ENCODE results near the gene PUDP.

- PRO-cap, result no peak
Measured at GRCh38 chrX:6689771-6690264, 154.9 kb upstream of the VCX3A start.

DNA sequence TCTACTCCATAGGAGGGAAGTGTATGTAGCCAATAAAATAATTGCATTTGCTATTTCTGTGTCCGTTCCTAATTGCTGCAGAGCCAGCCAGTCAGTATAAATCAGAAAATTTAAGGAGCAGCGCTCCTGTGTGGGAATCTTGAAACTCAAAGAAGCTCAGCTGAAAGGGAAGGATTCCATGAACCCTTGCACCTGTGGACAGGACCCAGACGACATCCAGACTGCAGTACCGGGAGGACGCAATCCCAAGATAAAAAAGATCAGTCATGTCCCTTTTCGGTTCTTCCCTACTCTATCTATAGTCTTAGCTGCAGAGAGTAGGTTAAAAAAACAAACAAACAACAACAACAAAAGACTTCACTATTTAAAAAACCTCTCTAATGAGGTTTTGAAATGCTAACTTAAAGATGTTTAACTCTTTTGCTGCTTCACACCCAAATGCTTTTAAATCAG lies 216.0 kb upstream of the STS start:
- PRO-cap, result no peak

- PRO-cap, result no peak
Measured at GRCh38 chrX:7110699-7111314, 36.7 kb upstream of the STS start.

GRCh38 chrX:7147536-7148509 lies at the start of gene PUDP:
Gene PUDP, minus strand, starts transcription at chrX:7148153.
- PRO-cap, result bidirectional peak, plus-strand start at chrX:7147686, minus-strand start at chrX:7147711; bidirectional peak, plus-strand start at chrX:7148323, minus-strand start at chrX:7148187

DNA sequence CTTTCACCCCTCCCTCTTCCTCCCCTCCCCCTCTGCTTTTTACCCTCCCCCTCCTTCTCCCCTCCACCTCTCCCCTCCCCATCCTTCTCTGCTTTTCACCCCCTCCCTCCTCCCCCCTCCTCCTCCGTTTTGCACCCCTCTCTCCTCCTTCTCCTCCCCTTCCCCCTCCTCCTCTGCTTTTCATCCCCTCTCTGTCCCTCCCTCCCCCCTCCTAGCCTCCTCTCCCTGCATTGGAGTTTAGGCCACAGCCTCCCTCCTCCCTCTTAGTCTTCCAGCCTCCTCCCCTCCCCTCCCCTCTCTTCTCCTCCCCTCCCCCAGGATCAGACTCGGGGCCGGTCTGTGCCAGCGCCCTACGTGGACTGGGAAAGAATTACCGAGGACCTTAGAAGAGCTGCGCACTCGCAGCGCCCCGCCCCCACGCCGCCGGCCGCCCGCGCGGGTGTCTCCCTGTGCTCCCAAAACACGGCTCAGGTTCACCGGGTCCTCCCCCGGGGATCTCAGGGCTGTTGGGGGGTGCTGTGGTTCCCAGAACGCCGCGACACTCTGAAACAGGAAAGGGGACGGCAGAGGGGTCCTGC lies 122.4 kb upstream of the TBL1X start:
- PRO-cap, result no peak

GRCh38 chrX:9368324-9368764 lies 96.5 kb upstream of the TBL1X start:
- PRO-cap, result no peak

- PRO-cap, result no peak
Measured at GRCh38 chrX:9662546-9662743, 103.2 kb downstream of the GPR143 start.

DNA sequence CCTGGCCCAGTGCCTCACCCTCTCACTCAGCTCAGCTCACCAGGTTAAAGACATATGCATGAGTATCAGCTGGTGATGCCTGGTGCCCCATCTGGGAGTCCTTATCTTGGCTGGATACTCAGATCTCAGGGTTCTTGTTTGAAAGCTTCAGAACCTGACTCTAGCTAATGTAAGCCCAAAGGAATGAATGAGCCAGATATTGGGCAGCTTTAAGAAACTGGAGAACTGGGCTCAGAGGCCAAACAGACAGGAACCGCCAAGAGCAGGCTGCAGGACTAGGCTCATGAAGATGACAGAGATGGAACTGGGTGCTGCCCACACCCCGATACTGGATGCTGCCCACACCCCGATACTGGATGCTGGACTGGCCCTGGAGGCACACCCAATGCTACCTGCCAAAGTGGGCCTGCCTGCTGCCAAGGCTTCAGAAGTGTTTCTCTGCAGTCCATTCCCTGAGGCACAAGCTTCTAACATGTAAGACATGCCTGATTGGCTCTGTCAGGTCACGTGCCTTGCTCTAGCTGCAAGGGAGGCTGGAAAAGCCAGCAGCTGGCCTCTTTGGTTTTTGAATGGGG lies 43.0 kb downstream of the GPR143 start:
- PRO-cap, result no peak

GRCh38 chrX:9882521-9882992 lies 84.6 kb upstream of the CLDN34 start:
- PRO-cap, result no peak

- PRO-cap, result no peak
Measured at GRCh38 chrX:9909250-9909540, 58.0 kb upstream of the CLDN34 start.

DNA sequence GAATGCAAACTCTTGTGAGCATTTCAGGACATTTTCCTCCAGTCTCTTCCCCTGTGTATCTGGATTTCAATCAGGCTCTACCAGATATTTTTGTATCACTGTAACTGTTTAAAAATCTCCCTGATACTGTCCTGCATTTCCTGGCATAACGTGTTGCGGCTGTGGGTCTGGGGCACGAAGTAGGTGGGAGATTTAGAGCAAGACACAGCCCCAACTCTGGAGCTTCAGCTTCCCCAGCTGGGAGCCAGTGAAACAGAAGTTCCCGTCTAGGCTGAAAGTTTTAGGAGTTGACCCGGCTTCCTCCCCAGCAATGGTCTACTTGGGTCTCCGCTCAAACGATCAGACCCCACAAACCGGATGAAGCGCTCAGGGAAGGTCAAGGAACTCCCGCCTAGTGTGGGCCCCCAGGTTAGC lies 46.9 kb downstream of the CLDN34 start:
- PRO-cap, result no peak

- PRO-cap, result unidirectional peak, plus-strand start at chrX:10015518
Measured at GRCh38 chrX:10015414-10016109, 48.4 kb downstream of the CLDN34 start.

- PRO-cap, result no peak
Measured at GRCh38 chrX:10143376-10144002, 13.3 kb upstream of the CLCN4 start.

- PRO-cap, result no peak
Measured at GRCh38 chrX:10576748-10577599, 43.4 kb downstream of the MID1 start.

- PRO-cap, result no peak
Measured at GRCh38 chrX:10619141-10619496, 1.3 kb downstream of the MID1 start.

DNA sequence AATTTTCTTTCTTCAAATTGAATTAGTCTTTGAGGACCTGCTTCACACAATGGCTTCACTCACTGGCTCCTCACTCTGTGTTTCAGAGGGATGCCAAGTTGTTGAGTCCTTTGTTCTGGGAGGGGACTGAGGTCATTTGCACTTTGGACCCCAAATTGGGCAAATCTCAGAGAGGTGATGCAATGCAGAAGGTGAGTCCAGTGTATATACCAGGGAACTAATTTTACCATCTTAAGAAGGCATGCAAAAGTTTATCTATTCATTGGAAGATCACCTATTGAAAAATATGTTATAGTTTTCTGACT lies 149.9 kb upstream of the MID1 start:
- PRO-cap, result no peak

DNA sequence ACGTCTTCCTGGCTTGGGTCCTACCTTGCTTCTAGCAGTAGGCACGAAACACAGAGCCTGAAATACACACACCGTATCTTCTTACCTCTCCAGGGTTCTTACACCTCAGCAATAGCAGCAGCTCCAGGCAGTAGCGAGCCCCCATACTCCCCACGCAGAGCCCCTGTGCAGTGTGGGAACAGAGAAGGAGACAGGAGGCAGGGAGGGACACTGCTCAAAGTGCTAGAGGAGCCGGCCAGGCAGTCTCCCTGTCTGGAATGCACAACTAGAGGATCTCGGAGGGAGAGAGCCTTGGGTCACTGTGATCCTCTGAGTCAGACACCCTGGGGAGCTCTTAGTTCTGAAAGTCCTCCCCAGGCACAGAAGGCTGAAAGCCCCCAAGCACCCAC lies 15.9 kb downstream of the AMELX start:
- PRO-cap, result no peak

- PRO-cap, result no peak
Measured at GRCh38 chrX:11419043-11419483, 125.8 kb downstream of the AMELX start.

DNA sequence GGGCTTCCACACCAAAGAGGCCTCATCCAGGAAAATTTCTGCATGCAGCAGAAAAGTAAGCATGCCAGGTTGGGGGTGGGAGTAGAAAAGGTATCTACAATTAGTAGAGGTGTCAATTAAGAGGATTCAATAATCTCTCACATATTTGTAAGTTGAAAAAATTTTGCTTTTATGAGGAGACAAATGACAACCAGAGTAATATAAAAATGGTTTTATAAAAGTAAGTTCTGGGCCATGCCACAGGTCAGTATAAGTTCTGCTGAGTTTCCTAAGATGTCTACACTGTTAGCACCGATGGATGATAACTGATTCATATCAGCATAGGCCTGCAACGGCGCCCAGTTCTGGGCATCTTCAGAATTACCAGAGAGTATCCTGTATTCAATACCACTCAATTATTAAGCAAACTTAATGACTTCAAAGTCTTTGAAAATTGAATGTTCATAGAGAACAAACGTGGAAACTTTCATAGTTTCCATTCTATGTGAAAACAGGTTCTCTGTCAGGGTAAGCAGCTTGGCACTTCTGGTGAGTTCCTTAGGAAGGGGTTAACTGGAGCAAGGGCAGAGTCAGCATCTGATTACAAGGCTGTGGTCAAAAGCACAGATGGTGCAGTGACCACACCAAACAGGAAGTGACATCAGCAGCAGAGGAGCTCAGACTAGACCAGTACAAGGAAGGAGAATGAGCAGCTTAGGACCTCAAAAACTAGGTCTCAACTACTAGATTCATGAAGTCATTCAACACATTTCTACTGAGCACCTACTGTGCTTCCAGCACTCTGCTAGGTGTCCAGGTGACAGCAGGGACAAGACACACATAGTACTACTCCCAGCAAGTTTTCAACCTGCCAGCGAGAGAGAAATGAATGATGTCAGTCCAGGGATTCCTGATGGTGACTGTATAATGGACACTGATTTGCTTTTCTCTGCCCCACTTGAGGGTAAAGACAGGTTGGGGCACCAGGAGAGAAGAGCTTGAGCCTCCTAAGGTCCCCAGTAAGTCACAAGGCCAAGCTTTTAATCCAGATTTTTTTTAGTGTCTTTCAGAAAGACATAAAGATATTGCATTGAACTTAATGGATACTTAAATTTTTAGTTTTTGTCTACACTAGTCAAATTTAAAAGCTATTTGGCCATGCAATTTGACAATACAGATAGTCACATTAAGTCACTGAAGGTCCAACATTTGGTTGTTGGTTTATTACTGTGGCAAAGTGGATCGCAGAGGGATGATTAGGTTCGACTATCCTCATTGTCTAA lies 130.1 kb downstream of the AMELX start:
- PRO-cap, result unidirectional peak, plus-strand start at position 669 of the sequence

GRCh38 chrX:11426731-11427233 lies 133.6 kb downstream of the AMELX start:
- PRO-cap, result no peak